ENCODE results near the gene TAAR2.

- PRO-cap = no peak
These were observed 198.8 kb downstream of the MOXD1 start for GRCh38 chr6:132202553-132202880.

- PRO-cap = no peak
These were observed 67.1 kb downstream of the MOXD1 start for GRCh38 chr6:132334112-132334687.

DNA sequence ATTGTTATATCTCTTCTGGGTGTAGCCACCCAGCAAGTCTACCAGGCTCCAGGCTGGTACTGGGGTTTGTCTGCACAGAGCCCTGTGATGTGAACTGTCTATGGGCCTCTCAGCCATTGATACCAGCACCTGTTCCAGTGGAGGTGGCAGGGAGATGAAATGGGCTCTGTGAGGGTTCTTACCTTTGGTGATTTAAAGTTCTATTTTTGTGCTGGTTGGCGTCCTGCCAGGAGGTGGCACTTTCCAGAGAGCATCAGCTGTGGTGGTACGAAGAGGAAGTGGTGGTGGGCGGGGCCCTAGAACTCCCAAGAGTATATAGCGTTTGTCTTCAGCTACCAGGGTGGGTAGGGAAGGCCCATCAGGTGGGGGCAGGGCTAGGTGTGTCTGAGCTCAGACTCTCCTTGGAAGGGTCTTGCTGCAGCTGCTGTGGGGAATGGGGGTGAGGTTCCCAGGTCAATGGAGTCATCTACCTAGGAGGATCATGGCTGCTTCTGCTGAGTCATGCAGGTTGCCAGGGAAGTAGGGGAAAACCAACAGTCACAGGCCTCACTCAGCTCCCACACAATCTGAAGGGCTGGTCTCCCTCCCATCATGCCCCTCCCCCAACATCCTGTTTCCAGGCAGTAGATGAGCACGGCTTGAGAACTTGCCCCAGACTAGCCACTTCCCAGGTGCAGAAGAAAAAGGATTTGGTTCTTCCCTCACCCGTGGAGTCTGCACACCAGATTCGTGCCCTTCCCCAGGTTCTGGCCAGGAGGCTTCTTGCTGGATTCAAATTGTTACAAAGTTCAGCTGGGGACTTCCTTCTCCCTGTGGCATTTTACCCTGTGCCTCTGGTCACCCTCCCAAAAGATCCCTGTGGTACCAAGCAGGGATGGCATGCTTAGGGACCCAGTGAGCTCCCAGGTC is 46.6 kb downstream of the MOXD1 start:
- PRO-cap = no peak

DNA sequence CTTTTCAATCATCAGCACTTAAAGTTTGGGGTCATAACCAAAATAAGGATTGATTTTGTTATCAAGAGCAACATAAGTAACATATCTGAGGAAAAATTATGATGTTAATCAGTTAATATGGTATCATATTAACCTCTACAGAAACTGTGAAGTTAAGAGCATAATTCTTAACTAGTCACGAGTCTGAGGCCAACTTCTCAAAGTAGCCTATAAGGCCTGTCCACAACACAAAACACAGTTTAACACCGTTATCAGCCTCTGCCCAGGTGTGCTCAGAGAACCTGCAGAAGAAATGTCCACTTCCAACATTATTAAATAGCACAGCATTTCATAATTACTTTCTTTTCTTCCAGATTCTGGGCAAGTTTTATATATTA is 1.1 kb downstream of the STX7 start:
- PRO-cap = no peak

GRCh38 chr6:132612275-132612862 is 11.7 kb downstream of the TAAR2 start:
- PRO-cap = no peak

GRCh38 chr6:132624122-132624517 is at the start of gene TAAR2:
TSS of gene TAAR2 (minus strand) at chr6:132624275.
- PRO-cap = no peak

- PRO-cap = no peak
These were observed 13.5 kb upstream of the TAAR1 start for GRCh38 chr6:132672429-132672841.

DNA sequence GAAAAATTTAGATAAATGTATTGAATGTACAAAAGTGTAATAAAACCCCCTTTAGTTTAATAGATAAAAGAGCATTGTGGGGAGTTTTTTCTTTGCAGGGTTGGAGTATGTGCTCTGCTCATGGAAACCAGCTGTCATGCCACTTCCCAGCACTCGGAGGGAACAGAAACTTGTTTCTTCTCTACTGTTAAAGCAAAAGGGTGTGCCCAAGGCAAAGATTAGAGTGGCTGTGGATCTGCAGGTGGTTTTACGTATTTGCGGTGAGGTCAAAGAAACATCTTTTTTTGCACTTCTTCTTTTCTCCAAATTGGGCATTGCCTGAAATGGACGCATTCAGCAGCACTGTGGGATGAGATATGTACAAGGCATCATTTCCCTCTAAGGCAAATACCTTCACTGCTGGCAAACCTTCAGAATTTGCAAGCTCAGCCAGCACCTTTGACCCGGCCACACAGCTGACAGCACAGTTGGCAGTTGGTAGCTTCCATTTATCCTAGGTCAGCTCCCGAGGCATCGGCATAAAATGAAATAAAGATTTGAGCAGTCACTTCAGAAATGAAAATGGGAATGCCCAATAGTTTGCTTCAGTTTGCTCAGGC is 178.4 kb upstream of the EYA4 start:
- PRO-cap = no peak

DNA sequence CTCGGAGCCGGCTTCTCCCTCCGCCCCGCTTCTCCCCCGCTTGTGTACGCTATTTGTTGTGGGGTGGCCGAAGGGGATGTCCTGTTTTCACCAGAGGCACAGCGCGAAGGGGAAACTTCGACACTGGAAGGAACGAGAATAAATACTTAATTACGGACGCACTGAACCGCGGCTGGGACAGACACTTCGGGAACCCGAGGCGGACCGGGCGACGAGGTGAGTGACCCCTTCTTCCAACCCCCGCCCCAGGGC is 303 bp downstream of the EYA4 start:
- PRO-cap = no peak

DNA sequence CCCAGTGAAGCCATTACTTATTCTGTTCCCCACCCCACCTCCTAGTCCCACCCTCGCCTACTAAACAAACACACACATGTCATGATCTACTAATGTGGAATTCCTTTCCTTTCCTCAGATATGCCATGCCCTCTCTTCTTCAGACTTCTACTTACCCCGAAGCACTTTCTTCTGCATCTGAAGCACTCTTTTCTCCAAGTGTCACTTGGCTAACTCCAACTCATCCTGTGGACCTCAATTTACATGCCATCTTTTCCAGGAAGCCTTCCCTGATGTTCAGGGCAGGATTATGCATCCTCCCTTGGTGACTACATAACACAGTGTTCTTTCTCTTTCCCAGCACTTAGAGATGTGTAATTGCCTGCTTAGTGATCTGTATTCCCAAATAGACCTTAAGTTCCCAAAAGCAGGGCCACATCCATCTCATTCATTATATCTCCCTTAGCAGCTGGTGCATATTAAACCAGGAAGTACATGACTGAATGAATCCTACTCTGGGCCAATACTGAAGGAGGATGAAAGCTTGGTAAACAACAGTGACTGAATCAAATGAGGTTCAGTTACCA is 121.6 kb upstream of the TCF21 start:
- PRO-cap = no peak

- PRO-cap = no peak
These were observed 1.7 kb upstream of the TCF21 start for GRCh38 chr6:133887302-133887563.

DNA sequence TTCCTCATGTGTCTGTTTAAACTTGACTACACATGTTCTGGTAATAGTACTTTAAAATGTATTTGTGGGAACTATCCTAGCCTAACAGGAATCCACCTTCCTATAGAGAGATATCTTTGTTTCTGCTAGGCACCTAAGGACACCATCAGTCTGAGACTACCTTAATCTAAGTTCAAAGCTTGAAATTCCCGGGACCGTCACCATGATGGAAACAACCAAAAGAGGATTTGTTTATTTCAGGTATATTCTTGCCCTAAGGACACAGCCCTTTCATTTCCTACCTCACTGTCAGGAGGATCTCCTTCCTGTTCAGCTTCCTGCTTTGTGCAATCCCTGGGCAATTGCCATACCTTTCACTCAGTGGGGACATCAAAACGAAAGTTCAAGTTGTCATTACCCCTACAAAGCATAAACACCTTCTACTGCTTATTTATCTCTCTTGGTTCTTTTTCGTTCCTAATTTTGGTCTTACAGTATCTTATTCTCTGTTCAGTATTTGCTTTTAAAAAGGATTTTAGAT is 13.3 kb upstream of the TBPL1 start:
- PRO-cap = no peak

DNA sequence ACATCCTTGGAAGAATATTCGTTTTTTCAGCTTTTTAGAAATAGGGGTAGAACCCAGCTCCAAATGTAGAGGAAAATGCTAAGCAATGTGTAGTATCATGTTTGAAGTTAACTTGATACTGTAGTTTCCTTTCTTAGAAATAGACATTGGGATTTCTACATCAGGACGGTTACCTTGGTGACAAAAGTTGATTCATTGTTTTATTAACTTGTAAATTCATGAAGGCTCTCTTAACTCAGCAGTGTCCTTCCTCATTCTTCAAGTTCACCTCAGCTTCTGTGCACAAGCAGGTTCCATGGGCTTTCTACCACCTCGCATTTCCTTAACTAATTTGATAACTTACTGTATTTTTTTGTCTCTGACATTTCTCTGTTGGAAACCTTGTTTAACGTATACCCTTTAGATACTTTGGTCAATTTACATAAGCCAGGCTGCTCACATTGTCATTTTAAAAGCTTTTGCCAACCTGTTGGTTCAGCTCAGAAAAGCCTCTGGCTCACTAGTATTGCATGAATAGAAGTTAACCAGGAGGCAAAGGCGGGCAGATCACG is 43.5 kb downstream of the TBPL1 start:
- PRO-cap = no peak

DNA sequence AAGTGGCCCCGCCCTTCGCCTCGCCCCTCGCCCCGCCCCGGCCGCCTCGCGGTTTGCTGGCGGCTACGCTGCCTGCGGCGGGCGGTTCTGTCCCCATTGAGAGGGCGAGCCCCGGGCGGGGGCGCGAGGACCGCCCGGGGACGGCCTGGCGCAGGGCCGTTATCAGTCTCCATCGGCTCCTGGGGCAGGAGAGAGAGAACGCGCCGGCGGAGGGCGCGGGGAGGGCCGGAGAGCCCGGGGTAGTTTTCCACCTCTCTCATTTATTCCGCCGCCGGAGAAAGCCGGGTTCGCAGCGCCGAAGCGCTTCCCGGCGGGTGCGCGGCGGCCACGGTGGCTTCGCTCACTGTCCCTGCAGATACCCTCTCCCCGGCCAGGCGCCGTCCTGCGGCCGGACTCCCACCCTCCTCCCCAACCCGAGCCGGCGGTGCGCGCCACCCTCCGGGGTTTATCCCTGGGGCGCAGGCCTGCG is 122.5 kb upstream of the SLC2A12 start:
- PRO-cap = bidirectional peak, plus-strand start at position 96 of the sequence, minus-strand start outside the sequence; bidirectional peak, plus-strand start at position 263 of the sequence, minus-strand start at position 283 of the sequence; bidirectional peak, plus-strand start outside the sequence, minus-strand start at position 450 of the sequence

- PRO-cap = no peak
These were observed 123.5 kb upstream of the SLC2A12 start for GRCh38 chr6:134176090-134176251.

GRCh38 chr6:134177998-134179133 is 125.9 kb upstream of the SLC2A12 start:
- PRO-cap = no peak

DNA sequence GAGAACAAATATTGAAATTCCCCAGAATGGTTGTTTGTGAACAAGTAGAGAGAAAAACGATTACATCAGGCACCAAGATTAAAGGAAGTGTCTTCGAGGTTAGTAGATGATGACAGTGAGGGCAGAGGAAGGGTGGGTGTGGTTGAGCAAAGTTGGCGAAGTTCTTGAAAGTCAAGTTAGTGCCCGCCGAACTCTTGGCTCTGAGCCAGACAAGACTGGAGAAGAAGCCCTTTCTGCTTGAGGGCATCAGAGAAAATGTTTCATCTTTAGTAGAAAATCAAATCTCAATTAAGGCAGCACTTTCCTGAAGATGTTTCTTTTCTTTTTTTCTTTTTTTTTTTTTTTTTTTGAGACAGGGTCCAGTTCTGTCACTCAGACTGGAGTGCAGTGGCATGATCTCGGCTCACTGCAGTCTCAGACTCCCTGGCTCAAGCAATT is 77.2 kb downstream of the SGK1 start:
- PRO-cap = no peak

DNA sequence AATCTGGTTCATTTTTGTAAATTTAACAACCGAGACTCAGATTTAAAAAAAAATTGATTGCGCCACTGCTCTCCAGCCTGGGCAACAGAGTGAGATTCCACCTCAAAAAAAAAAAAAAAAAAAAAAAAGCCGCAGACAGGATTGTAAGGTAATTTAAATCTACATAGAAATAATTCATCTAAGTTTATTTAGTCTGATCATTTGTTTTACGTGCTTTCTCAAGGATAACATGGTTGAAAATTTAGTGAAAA is 65.5 kb downstream of the SGK1 start:
- PRO-cap = no peak

- PRO-cap = no peak
These were observed 5.6 kb downstream of the SGK1 start for GRCh38 chr6:134312217-134312799.

DNA sequence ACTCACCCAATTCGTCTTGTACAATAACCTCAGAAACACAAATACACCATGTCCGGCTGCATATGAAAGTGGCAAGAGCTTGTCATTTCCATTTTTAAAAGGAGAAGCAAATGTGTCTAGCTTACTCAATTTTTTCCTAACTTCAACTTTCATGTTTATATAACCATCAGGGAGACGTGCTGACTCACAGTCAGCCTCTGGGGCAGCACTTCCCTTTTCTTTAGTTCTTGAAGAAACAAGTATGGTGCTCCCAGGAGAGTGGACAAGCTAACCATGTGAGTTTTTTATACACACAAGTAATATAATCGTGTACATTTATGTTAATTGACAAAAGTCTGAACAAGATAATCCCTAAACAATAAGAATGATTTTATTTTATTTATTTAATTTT is 55.5 kb upstream of the SGK1 start:
- PRO-cap = no peak

Measured in endodermal cell (in vitro differentiated cells).